ENCODE data around the gene TIAM2.

- RRBS, result no CpG with 5 or more reads among the region's 13 CpGs
CAGE:
- cytosol, long polyA plus RNA, result no peak
- long polyA plus RNA, result no peak
- nucleus, long polyA plus RNA, result no peak
Measured at GRCh38 chr6:152277684-152278470, 359.3 kb downstream of the SYNE1 start.

DNA sequence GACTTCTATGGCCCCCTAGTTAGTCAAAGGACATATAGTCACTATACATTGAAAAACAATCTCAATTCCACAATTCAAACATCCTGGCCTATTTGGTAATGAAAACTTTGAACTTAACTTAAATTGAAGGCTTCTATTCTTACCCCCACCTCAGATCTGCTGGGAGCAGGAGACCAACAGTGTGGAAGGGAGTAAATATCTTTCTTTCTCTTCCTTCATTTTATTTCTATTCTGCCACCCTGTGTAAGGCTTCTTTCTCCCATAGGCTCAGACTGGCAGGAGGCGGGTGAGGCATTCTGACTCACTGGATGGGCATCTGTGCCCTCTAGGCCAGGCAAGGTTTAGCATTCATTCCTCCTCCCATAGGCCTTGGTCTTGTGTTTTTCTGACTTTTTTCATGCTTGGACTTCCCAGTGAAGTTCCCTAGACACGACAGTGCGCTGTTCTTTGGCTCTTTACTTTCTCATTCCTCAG, 235.3 kb downstream of the SYNE1 start:
- RRBS, result no CpG with 5 or more reads among the region's 3 CpGs
CAGE:
- cytosol, long polyA plus RNA, result no peak
- long polyA plus RNA, result no peak
- nucleus, long polyA plus RNA, result no peak

DNA sequence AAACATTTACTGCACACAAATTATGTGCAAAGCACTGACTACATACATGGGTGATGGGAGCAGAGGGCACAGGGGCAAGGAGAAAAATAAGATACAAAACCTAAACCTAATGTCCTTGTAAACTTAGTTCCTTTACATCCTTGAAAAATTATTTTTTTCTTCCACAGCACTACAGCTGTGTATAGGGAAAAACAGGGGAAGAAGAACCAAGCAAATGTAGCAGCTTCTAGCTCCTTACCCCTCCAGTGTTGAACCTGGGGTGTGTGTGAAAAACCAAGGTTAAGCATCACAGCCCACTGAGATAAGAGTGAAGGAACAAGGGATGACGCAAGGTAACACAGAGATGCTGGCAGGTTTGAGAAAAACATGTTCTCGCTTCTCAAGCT, 71.2 kb downstream of the SYNE1 start:
- RRBS, result no CpG with 5 or more reads among the region's 2 CpGs
CAGE:
- cytosol, long polyA plus RNA, result no peak
- long polyA plus RNA, result no peak
- nucleus, long polyA plus RNA, result no peak

GRCh38 chr6:152682589-152683551, 14.8 kb upstream of the MYCT1 start:
- RRBS, result no CpG with 5 or more reads among the region's 14 CpGs
CAGE:
- cytosol, long polyA plus RNA, result no peak
- long polyA plus RNA, result no peak
- nucleus, long polyA plus RNA, result no peak

DNA sequence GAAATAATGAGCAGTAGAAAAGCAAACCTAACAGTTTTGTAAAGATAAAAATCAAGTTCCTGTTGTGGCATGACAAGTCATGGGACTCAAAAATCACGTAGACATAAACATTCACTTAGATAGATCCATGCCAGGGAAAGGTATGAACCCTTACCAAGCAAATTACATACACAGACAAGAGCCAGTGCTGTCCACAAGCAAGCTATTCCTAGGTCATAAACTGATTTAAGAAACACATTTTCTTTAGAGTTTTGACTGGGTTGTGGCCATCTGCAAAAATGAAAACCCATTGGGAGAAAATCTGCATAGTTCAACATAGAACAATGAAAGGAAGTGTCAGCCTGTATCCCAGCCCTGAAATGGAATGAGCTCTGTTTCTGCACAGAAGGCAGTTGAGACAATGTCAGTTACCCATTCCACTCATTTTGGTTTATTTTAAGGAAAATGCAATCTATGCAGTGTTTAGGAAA, 2.1 kb upstream of the MYCT1 start:
- RRBS, result no CpG with 5 or more reads among the region's 1 CpG
CAGE:
- cytosol, long polyA plus RNA, result no peak
- long polyA plus RNA, result no peak
- nucleus, long polyA plus RNA, result no peak

GRCh38 chr6:152987104-152987566, 4.3 kb upstream of the FBXO5 start:
- RRBS, result no CpG with 5 or more reads among the region's 5 CpGs
CAGE:
- cytosol, long polyA plus RNA, result no peak
- long polyA plus RNA, result no peak
- nucleus, long polyA plus RNA, result start-site peak on the plus strand at chr6:152987161-152987326, 9 reads

GRCh38 chr6:153143262-153143820, 12.3 kb upstream of the RGS17 start:
- RRBS, result no CpG with 5 or more reads among the region's 8 CpGs
CAGE:
- cytosol, long polyA plus RNA, result no peak
- long polyA plus RNA, result no peak
- nucleus, long polyA plus RNA, result no peak

GRCh38 chr6:153282543-153282939, 151.5 kb upstream of the RGS17 start:
- RRBS, result 89% methylated on average over 5 of the region's 14 CpGs
CAGE:
- cytosol, long polyA plus RNA, result no peak
- long polyA plus RNA, result no peak
- nucleus, long polyA plus RNA, result no peak

- RRBS, result no CpG with 5 or more reads among the region's 11 CpGs
CAGE:
- cytosol, long polyA plus RNA, result no peak
- long polyA plus RNA, result no peak
- nucleus, long polyA plus RNA, result no peak
Measured at GRCh38 chr6:154508281-154509158, 2.0 kb downstream of the CNKSR3 start.

DNA sequence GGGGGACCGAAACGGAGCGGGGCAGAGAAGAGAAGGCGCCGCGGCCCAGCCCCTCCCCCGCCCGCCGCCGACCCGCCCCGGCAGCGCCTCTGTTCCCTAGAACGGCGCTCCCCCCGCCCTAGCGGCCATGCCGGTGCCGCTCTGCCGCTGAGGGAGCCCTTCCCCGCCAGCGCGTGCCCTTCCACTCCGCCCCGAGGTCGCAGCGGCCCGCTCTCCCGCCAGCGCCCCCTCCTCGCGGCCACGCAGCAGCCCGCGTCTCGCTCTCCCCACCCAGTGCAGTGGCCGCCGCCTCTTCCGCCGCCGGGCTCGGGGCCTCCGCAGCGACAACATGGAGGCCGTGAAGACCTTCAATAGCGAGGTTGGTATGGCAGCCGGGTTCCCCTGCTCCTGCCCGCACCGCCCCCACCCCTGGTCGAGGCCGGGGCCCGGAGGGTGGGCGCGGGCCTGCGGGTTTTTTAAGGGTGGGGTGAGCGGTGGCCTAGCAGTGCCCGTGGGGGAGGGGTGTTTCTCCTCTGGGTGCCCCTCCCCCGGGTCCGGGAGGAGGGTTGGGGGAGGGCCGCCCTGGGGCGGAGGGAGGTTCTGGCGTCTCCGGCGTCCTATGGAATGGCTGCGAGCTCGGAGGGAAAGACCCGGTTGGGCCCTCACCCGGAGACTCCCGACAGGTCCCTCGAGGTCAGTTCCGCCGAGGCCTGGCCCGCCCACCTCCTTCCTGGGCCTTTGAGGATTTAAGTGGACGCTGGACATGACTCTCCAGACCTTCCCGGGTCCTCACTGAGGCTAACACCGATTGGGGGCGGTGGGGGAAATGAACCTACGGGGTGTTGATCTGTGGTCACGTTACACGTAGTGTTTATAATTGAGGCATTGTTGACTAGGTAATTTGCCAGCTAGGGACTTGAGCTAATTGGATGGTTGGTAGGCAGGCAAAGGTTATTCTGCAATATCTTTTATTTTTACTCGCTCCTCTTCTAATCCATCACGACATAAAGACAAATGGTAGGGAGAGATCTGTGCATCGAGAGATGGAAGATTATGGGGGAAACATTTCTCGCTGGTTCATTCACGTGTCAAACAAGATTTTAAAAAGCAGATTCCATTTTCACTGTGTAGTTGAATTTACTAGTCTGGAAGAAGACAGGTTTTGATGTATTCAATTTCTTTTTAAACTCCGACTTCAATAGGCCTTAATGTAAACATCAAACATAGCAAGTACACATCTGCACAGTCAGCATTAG, 774 bp downstream of the SCAF8 start:
- RRBS, result 1% methylated on average over 26 of the region's 86 CpGs
CAGE:
- cytosol, long polyA plus RNA, result no peak
- long polyA plus RNA, result no peak
- nucleus, long polyA plus RNA, result start-site peak on the minus strand centred at position 480 of the sequence, 69 bp wide, 12 reads

- RRBS, result no CpG with 5 or more reads among the region's 9 CpGs
CAGE:
- cytosol, long polyA plus RNA, result no peak
- long polyA plus RNA, result no peak
- nucleus, long polyA plus RNA, result no peak
Measured at GRCh38 chr6:154874372-154875164, 120.5 kb upstream of the TIAM2 start.

GRCh38 chr6:154995164-154996207, at the start of gene TIAM2:
Gene TIAM2 (plus strand): TSS chr6:154995315.
- RRBS, result 3% methylated on average over 67 of the region's 125 CpGs
CAGE:
- cytosol, long polyA plus RNA, result start-site peak on the plus strand at chr6:154995262-154995304, 10 reads
- long polyA plus RNA, result start-site peak on the plus strand at chr6:154995252-154995321, 26 and 34 reads in 2 replicates
- nucleus, long polyA plus RNA, result start-site peak on the plus strand at chr6:154995259-154995321, 27 reads

DNA sequence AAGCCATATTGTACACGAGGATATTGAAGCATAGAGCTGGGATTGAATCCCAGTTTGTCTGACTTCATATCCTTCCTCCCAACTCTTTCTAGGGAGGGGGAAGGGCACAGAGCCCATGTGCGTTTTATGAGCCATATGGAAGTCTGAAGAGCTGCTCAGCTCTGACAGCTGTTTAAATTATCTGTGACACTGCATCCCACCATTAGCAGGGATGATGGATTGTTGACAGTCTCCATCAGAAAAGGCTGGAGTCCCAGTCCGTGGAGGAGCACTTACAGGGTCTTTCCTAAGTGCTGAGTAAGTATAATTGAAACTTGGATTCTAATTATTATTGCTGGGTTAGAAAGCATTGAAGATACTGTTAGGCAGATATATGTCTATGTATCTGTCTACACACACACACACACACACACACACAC, 18.4 kb downstream of the TIAM2 start:
- RRBS, result no CpG with 5 or more reads among the region's 3 CpGs
CAGE:
- cytosol, long polyA plus RNA, result no peak
- long polyA plus RNA, result no peak
- nucleus, long polyA plus RNA, result no peak

- RRBS, result no CpG with 5 or more reads among the region's 8 CpGs
CAGE:
- cytosol, long polyA plus RNA, result no peak
- long polyA plus RNA, result no peak
- nucleus, long polyA plus RNA, result no peak
Measured at GRCh38 chr6:155091809-155092094, 96.6 kb downstream of the TIAM2 start.

DNA sequence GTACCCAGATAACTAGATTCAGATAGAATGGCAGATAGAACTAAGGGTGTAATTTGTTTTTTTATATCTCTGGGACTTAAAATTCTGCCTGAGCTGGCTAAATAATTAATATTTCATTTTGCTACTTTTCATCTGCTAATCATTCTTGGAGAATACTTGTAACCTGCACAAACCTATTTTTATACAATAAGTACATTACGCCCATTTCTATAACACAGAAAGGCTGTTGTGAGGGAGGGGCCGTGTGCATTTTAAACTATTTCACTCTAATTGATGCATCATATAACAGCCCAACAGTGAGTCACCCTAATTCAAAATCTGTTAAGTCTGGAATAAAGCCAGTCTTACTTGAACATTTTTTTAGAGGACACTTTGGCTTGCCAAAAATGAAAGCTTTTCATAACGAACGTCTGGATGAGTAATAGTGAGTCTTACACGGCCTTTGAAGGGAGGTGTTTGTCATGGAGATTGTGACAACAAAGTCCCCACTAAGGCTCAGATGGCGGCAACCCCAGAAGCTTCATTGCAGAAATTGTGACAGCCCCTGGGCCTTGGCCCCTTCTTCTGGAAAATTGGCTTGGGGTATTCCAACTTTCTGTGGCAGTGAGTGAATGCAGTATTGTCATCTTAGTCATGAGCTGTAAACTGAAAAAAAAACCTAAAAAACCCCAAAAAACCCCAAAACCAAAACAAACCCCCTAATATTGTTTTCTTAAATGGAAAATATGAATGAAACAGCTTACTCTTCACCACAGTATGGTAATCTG, 92.7 kb upstream of the CLDN20 start:
- RRBS, result no CpG with 5 or more reads among the region's 6 CpGs
CAGE:
- cytosol, long polyA plus RNA, result no peak
- long polyA plus RNA, result no peak
- nucleus, long polyA plus RNA, result no peak

- RRBS, result 14% methylated on average over 1 of the region's 11 CpGs
CAGE:
- cytosol, long polyA plus RNA, result no peak
- long polyA plus RNA, result no peak
- nucleus, long polyA plus RNA, result no peak
Measured at GRCh38 chr6:155216574-155217234, 47.1 kb upstream of the CLDN20 start.

GRCh38 chr6:155253270-155253966, 10.4 kb upstream of the CLDN20 start:
- RRBS, result no CpG with 5 or more reads among the region's 1 CpG
CAGE:
- cytosol, long polyA plus RNA, result no peak
- long polyA plus RNA, result no peak
- nucleus, long polyA plus RNA, result no peak

DNA sequence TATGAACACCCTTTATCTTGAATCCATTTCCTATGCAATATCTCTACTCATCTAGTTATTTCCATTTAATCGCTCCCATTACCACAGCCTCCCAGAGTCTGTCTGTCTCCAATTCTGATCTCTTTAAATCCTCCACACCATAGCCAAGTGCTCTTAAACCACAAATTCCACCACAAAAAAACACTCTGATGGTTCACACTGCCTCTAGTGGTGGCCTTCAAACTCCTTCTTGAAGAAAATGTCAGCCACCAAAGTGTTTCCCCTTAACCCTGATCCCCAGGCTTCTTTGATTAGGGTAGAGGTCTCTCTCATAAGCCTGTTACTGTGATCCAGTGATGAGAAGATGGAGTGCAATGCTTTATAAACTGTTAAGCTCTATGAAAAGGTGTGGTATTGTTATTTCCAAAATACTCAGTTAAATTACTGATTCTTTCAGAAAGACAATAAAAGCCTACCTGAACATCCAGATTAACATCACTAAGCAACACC, 4.3 kb downstream of the CLDN20 start:
- RRBS, result no CpG with 5 or more reads among the region's 1 CpG
CAGE:
- cytosol, long polyA plus RNA, result no peak
- long polyA plus RNA, result no peak
- nucleus, long polyA plus RNA, result no peak

- RRBS, result no CpG with 5 or more reads among the region's 10 CpGs
CAGE:
- cytosol, long polyA plus RNA, result no peak
- long polyA plus RNA, result no peak
- nucleus, long polyA plus RNA, result no peak
Measured at GRCh38 chr6:156975575-156976066, 198.4 kb downstream of the ARID1B start.

- RRBS, result no CpG with 5 or more reads among the region's 8 CpGs
CAGE:
- cytosol, long polyA plus RNA, result no peak
- long polyA plus RNA, result no peak
- nucleus, long polyA plus RNA, result no peak
Measured at GRCh38 chr6:156987870-156988796, 211.0 kb downstream of the ARID1B start.